Esophagus squamous epithelium (tissue), 4 donors: Measurements from ENCODE around the gene ZBTB48.

- PRO-cap: no peak
- RAMPAGE, long total RNA, 4 experiments: no peak in any of the 4 experiments
These were observed 4.6 kb upstream of the TNFRSF25 start for GRCh38 chr1:6470307-6471233.

- PRO-cap: bidirectional peak, plus-strand start at chr1:6580007, minus-strand start at chr1:6579773
- RAMPAGE, long total RNA, 4 experiments: start-site peak on the plus strand in 3 of 4 experiments, at chr1:6579983-6580038 at its widest, 12 to 45 reads per replicate
These were observed at the start of gene ZBTB48 for GRCh38 chr1:6579314-6580333. TSS of gene ZBTB48 (plus strand) at chr1:6579994.

- PRO-cap: no peak
- RAMPAGE, long total RNA, 4 experiments: no peak in any of the 4 experiments
These were observed 859 bp downstream of the ZBTB48 start for GRCh38 chr1:6580334-6581372.

- PRO-cap: bidirectional peak, plus-strand start at chr1:6599549, minus-strand start at chr1:6599399
- RAMPAGE, long total RNA, 4 experiments: no peak in any of the 4 experiments
These were observed 3.3 kb downstream of the KLHL21 start for GRCh38 chr1:6598984-6600170.

- PRO-cap: bidirectional peak, plus-strand start at chr1:6744069, minus-strand start at chr1:6743912
- RAMPAGE, long total RNA, 4 experiments: no peak in any of the 4 experiments
These were observed 41.5 kb upstream of the CAMTA1 start for GRCh38 chr1:6743622-6744352.

DNA sequence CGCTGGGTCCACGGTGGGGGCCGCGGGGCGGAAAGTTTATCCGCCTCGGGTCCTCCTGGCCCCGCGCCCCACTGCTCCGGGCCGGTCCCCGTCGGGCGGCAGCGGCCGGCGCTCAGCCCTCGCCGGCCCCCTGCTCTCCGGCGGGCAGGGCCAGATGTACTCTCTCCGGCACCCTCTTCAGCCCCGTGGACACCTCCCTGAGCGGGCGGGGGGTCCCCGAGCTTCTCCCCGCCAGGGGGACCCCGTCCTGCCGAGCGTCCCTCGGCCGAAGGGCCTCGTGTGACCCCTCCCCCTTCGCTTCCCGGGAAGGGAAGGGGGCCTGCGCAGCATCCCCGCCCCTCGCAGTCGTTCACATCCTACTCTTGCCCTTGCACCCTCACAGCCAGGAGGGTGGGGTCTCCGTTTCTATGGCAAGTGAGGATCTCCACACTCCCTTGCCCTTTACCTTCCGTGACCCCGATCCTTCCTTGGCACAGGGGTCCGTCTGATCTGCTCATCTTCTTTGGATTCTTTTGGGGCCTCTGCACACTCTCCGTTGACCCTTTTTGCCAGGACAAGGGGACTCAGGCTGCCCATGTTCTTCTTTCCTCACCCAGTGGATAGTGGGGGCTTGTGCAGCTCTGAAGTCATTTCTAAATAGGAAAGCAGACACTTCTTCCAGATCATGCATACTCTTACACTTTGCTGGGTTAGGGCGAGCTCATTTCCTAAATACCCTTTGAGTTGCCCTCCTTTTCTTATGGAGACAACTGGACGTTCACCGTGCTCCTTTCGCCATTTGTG, 896 bp downstream of the CAMTA1 start:
- PRO-cap: no peak
- RAMPAGE, long total RNA, 4 experiments: no peak in any of the 4 experiments

- PRO-cap: no peak
- RAMPAGE, long total RNA, 4 experiments: no peak in any of the 4 experiments
These were observed 71.2 kb downstream of the CAMTA1 start for GRCh38 chr1:6856130-6857134.

DNA sequence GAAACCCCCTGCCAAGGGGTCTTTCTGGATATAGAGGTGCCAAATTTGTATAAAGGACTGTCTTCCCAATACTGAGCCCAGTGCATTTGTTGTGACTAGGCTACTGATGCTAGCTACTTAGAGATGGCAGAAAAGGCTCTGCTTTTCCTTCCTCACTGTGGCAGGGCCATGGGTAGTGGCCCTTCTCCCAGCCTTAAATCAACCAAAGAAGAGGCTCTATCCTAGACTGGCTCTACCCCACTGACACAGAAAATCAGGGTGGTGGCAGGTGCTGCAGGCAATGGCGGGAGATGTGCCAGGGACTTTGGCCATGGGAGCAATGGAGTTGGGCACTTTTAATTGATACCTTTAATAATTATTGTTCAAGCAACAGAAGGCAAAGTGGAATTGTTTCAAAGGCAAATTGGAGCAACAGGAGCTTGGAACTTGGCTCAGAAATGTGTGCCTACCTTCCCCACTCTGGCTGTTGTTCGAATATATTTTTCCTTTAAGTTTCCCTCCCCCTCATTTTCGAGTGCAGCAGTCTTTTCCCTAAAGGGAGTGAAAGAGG, 121.1 kb downstream of the CAMTA1 start:
- PRO-cap: no peak
- RAMPAGE, long total RNA, 4 experiments: no peak in any of the 4 experiments

DNA sequence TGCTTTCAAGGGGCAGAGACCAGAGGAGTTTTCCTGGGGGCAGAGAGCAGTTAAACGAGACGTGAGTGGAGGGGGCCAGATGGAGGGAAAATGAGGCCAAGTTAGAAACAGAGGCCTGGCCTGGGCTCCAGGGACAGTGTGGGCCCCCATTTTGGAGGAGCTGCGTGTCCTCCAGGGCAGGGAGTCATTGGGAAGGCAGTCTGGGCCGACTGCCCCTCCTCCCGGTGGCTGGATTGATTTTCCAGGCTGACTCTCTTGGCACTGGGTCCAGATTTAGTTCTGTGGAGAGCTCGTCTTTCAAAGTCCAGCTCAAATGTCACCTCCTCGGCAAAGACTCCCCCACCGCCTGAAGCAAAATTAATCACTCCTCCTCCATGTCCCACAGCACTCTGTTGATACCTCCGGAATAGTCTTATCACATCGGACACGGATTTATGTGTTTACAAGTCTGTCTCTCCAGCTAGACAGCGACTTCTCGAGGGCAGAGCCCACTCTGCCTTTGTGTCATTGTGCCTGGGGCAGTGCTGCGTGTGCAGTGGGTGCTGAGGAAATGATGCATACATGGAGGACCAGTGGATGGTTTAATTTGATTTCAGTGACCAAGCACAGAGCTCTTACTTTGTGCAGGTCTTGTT, 175.1 kb downstream of the CAMTA1 start:
- PRO-cap: no peak
- RAMPAGE, long total RNA, 4 experiments: no peak in any of the 4 experiments

DNA sequence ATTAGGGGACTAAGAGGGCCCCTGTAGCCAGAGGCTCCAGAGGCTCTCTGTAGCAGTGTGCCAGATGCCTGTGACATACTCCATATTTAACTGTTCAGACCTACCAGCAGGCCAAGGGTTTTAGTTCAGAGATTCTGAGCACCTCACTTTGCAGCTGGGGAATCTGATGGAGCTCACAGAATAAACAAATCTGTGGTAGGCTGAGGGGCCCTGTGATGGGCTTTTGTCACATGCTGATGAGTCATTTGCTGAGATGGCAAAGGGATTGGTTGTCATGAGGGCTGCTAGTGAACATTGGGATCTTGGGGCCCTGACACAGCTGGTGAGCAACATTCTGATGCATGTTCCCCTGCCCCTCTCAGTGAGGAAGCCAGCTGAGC, 482.2 kb downstream of the CAMTA1 start:
- PRO-cap: no peak
- RAMPAGE, long total RNA, 4 experiments: no peak in any of the 4 experiments

GRCh38 chr1:7299187-7299806, 471.8 kb upstream of the VAMP3 start:
- PRO-cap: no peak
- RAMPAGE, long total RNA, 4 experiments: no peak in any of the 4 experiments

- PRO-cap: no peak
- RAMPAGE, long total RNA, 4 experiments: no peak in any of the 4 experiments
These were observed 40.7 kb downstream of the TNFRSF9 start for GRCh38 chr1:7899871-7900308.

DNA sequence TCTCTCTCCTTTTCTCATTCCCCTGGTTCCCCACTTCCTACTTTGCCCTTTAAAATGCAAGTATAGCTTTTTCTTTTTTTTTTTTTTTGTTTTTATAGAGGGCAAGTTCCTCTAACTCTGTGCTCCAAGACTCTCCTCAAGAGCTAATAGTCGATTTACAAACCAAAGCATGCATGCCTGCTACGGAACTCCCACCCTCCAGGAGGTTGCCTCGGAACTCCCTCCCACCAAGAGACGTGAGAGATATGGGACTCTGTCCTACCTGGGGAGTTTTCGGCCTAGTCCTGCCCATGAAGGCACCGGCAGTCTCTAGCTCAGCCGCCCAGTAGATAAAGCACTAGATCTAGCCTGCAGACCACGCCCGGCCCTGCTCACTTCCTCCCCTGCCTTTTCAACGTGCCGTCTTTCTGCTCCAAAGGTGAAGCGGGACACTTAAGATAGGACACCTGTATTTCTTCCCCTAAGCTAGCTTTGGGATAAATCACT, 27.7 kb downstream of the TNFRSF9 start:
- PRO-cap: no peak
- RAMPAGE, long total RNA, 4 experiments: no peak in any of the 4 experiments

GRCh38 chr1:8014938-8015557, 11.1 kb downstream of the ERRFI1 start:
- PRO-cap: bidirectional peak, plus-strand start at chr1:8015219, minus-strand start at chr1:8015117
- RAMPAGE, long total RNA, 4 experiments: no peak in any of the 4 experiments

DNA sequence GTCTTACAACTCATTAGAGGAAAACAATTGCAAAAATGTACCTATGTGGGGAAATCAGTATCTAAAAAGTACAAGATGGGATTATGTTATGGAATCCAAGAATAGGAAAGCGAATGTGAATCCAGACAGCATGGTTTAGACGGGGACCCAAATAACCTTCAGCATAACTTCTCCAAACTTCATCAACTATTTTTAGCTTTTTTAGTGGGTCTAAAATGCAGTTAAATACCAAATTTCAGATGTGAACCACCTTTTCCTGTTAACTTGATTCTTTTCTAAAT, 7.7 kb downstream of the ERRFI1 start:
- PRO-cap: no peak
- RAMPAGE, long total RNA, 4 experiments: no peak in any of the 4 experiments

DNA sequence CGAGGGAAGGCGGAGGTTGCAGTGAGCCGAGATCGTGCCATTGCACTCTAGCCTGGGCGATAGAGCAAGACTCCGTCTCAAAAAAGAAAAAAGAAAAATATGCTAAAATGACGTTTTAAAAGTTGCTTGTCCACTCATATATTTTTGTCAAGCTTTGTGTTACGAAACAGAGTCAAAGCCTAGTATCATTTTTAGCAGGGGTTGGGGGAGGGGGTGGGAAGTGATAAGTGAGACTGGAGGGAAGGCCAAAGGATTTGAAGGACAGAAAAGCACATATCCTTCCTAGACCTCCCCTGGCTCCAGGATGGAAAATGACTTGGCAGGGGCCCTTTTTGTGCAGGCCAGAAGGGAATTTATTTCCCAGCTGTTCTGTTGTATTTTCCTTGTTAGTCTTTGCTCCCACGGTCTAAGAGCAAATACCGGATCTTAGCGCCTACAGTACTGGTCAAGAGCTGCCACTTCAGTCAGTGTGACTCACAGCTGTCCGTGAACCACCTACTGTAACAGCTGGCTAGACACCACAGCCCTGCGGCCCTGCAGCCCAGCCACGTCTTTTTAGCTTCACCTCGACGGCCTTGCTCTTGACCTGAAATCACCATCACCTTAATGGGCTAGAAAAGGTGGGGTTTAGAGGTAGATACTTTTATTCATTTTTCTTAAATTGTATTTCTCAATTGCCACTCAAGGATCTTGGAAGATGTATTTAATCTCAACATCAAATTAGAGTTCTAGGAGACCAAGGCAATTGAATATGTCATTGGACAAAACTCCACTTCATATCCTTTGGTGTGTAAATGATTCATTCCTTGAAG, 51.0 kb upstream of the ERRFI1 start:
- PRO-cap: no peak
- RAMPAGE, long total RNA, 4 experiments: no peak in any of the 4 experiments

- PRO-cap: no peak
- RAMPAGE, long total RNA, 4 experiments: no peak in any of the 4 experiments
These were observed 66.7 kb upstream of the ERRFI1 start for GRCh38 chr1:8092719-8093260.

DNA sequence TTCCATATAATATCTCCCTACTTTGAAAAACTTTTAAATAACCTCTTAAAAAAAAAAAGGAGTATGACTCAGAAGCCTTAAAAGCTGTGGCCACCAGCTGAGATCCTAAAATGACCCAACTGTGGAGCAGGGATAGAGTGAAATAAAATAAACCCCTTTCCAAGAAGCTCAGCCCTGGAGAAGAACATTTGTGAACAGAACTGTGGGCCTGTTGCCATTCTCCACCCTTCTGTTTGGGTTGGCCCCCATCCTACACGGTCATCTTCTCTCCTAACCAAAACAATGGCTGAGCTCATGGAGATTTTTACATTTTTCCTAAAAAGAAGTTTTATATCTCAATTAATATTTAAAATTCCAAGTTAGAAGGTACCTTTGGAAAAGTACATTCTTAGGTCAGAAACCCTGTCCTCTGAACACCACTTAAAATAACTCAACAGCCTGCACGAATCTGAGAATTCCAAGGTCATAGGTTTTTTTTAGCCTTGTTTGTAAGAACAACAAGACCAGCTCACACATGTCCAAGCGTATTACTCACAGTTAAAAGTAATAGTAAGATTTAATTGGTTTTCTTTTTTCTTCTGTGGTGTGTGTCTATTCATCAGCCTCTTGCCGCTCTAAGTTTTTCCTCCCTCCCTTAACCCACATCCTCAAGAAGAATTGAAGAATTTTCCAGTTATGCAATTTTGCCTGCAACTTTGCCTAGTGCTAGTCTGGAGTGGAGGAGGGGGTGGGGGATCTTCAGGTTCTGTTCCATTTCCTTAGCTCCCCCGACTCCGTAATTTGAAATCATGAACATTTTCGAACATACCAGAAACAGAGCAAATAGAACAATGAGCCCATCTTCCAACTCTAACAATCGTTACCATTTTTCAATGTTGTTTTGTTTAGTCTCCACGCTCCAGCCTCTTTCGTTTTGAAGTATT, 107.8 kb upstream of the ERRFI1 start:
- PRO-cap: no peak
- RAMPAGE, long total RNA, 4 experiments: no peak in any of the 4 experiments

- PRO-cap: bidirectional peak, plus-strand start at chr1:8212231, minus-strand start at chr1:8211994
- RAMPAGE, long total RNA, 4 experiments: no peak in any of the 4 experiments
These were observed 106.0 kb upstream of the SLC45A1 start for GRCh38 chr1:8211722-8212477.

DNA sequence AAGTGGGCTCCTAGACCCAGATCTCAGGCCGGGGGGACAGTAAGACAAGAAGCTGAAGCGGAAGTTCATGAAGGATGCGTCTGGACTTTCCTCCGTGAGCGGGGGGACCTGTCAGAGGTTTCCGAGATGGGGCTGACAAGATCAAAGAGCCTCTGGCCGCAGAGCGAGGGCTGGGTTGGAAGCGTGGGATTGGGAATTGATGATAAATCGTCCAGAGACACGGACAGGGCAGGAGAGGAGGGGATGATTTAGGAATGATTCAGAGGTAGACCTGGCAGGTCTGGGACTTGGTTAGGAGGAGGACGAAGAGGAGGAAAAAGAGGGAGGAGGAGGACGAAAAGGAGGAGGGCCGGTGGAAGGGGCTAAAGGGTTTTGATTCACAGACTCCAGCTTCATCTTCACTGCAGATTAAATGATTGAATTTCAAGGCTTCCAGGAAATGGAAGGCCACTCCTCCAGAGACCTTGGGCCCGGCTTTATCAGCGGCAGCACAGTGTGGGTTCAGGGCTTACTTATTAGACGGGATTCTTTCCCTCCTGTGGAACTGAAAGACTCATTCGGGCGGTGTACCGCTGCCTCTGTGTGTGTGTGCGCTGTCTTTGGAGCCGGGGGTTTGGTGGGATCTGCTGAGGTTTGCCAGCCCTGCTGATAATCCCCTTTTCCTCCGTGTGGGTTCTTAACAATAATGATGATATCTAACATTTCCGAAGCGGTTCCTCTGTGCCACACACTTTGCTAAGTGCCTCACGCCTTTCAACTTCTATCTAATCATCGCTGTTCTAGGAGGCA, 85.7 kb upstream of the SLC45A1 start:
- PRO-cap: no peak
- RAMPAGE, long total RNA, 4 experiments: no peak in any of the 4 experiments